Peyer's patch (tissue), 4 donors: ENCODE results near the genes SUCNR1, MBNL1 and RAP2B.

GRCh38 chr3:151204532-151205144, 1.6 kb upstream of the GPR171 start:
- PRO-cap, result unidirectional peak, plus-strand start at chr3:151204916
- RAMPAGE, long total RNA, 4 experiments, result no peak in any of the 4 experiments

DNA sequence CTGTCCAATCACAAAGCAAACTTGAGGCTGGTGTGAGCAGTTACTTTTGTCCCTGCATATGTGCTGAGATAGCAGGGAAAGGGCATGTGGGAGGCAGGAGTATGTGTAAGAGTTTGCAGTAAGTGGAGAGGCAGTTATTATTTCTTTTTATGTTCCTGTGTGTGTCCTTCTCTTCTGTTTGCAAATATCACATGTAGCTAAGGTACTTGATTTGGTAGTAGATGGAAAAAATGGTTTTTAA, 16.0 kb downstream of the GPR87 start:
- PRO-cap, result no peak
- RAMPAGE, long total RNA, 4 experiments, result no peak in any of the 4 experiments

GRCh38 chr3:151387429-151388084, 3.0 kb upstream of the P2RY12 start:
- PRO-cap, result no peak
- RAMPAGE, long total RNA, 4 experiments, result no peak in any of the 4 experiments

DNA sequence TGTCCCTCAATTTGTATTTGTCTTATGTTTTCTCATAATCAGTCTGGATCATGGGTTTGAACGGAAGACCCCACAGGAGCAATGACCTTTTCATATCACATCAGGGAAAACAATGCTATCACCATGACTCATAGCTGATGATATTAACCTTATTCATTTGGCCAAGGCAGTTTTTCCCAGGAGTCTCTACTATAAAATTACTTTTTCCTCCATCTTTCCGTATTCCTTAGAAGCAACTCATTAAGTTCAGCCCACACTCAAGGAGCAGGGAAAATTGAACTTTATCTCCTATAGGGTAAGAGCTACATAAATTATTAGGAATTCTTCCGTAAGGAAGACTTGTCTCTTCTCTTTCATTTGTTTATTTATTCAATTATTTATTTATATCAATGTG, 32.8 kb downstream of the AADACL2 start:
- PRO-cap, result no peak
- RAMPAGE, long total RNA, 4 experiments, result no peak in any of the 4 experiments

DNA sequence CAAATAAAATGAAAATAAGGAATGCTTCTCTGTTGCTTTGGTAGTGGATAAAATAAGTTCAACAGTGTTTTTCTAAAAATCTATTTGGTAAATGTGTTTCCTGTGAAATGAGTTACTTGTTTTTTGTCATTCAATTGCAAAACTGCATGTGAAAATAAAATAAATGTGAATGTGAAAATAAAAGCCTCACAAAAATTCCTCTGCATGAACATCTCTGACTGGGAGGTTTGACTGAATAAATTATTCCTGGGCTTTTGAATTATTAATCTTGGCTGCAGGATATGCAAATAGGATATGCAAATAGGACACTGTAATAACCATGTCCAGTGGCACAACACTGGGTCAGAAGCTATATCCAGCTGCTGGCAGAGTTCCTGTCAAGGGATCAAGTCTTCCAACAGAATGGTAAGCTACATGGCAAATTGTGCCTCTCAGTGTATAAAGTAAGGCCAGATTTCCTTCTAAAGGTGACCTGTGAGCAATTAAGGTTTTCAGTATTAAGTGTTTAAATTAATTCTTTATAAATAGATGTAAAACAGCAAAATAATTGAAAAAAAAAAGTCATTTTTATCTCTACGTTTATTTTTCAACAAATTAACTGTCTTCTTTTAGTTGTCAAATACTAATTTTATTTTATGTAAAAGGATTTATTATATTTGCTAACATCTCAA, at the start of gene SUCNR1:
Gene SUCNR1 (plus strand): TSS at position 342 of the 671 bp plus-strand sequence.
- PRO-cap, result no peak
- RAMPAGE, long total RNA, 4 experiments, result no peak in any of the 4 experiments

DNA sequence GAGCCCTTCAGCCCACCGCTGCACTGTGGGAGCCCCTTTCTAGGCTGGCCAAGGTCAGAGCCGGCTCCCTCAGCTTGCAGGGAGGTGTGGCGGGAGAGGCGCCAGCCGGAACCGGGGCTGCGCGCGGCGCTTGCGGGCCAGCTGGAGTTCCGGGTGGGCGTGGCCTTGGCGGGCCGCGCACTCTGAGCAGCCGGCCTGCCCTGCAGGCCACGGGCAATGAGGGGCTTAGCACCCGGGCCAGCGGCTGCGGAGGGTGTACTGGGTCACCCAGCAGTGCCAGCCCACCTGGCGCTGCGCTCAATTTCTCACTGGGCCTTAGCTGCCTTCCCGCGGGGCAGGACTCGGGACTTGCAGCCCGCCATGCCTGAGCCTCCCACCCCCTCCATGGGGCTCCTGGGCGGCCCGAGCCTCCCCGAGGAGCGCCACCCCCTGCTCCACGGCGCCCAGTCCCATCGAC, 116.4 kb upstream of the MBNL1 start:
- PRO-cap, result no peak
- RAMPAGE, long total RNA, 4 experiments, result no peak in any of the 4 experiments

- PRO-cap, result bidirectional peak, plus-strand start at chr3:152199686, minus-strand start at chr3:152199594
- RAMPAGE, long total RNA, 4 experiments, result no peak in any of the 4 experiments
Observed at GRCh38 chr3:152199188-152199912, 69.4 kb upstream of the MBNL1 start.

- PRO-cap, result no peak
- RAMPAGE, long total RNA, 4 experiments, result no peak in any of the 4 experiments
Observed at GRCh38 chr3:152240972-152241628, 27.6 kb upstream of the MBNL1 start.

GRCh38 chr3:152268487-152269415, at the start of gene MBNL1:
Gene MBNL1, plus strand, starts transcription at chr3:152268929.
- PRO-cap, result bidirectional peak, plus-strand start at chr3:152268543, minus-strand start at chr3:152268587; bidirectional peak, plus-strand start at chr3:152268929, minus-strand start at chr3:152268810; bidirectional peak, plus-strand start at chr3:152269130, minus-strand start at chr3:152269203
- RAMPAGE, long total RNA, 4 experiments, result start-site peak on the plus strand in 4 of 4 experiments, at chr3:152268890-152269337 at its widest, 18 to 3,674 reads per replicate

- PRO-cap, result no peak
- RAMPAGE, long total RNA, 4 experiments, result no peak in any of the 4 experiments
Observed at GRCh38 chr3:152272611-152273404, 4.1 kb downstream of the MBNL1 start.

DNA sequence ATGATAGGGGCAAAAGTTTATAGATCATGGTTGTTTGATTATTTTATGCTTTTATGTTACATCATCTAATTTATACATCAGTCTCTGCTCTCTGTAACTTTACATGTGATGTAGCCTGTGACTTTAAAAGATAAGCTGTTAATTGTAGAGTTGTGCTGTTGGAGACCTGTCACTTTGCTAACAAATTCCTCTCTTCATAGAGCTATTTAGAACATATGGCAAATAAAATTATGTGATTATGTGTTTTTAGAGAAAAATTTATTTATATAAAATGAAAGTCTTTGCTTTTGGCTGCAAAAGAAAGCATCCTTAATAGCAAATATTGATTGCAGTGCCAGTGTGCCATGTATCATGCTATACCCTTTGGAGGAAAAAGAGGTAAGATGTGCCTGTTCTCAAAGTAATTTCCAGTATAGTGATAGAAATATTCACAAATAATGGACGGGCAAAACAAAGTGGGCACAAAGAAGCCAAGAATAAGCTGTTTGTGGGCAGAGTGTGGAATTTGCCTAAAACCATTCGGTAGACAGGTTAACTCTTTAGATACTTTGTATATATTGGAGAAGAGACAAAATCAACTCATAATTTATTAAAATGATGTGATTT, 11.2 kb downstream of the MBNL1 start:
- PRO-cap, result no peak
- RAMPAGE, long total RNA, 4 experiments, result no peak in any of the 4 experiments

- PRO-cap, result no peak
- RAMPAGE, long total RNA, 4 experiments, result no peak in any of the 4 experiments
Observed at GRCh38 chr3:152304169-152304787, 35.5 kb downstream of the MBNL1 start.

DNA sequence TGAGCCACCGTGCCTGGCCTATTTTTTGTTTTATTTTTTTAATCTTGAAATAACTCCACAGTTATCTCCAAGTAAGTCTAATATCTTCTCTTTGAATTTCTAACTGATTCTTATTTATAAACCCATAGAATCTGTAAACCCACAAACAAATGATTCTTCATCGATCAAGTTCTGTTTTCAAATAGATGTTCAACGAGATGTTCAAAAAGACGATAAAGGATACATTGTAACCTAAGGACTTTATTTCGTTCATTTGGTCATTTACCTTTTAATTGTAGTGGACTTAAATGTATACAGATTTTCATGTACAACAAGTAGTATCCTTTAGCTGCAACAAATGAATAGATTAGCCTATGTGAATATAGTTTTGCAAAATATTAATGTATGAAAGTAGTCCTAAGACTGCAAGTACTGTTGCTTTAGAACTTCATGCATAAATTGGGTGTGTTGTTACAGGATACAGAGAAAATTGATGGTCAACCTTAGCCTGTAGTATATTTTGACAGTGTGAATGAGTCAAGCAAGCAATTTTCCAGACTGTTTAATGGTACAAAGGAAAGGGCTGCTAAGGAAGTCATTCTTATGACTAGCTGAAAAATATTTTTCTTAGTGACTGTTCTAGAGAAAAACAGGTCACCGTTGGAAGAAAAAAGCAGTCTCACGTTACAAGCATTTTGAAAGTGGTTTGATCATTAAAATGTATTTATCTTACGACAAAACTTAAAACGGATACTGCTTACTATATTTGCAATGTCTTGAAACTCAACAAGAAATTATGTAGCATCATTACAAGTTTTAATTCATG, 49.1 kb downstream of the MBNL1 start:
- PRO-cap, result no peak
- RAMPAGE, long total RNA, 4 experiments, result no peak in any of the 4 experiments

DNA sequence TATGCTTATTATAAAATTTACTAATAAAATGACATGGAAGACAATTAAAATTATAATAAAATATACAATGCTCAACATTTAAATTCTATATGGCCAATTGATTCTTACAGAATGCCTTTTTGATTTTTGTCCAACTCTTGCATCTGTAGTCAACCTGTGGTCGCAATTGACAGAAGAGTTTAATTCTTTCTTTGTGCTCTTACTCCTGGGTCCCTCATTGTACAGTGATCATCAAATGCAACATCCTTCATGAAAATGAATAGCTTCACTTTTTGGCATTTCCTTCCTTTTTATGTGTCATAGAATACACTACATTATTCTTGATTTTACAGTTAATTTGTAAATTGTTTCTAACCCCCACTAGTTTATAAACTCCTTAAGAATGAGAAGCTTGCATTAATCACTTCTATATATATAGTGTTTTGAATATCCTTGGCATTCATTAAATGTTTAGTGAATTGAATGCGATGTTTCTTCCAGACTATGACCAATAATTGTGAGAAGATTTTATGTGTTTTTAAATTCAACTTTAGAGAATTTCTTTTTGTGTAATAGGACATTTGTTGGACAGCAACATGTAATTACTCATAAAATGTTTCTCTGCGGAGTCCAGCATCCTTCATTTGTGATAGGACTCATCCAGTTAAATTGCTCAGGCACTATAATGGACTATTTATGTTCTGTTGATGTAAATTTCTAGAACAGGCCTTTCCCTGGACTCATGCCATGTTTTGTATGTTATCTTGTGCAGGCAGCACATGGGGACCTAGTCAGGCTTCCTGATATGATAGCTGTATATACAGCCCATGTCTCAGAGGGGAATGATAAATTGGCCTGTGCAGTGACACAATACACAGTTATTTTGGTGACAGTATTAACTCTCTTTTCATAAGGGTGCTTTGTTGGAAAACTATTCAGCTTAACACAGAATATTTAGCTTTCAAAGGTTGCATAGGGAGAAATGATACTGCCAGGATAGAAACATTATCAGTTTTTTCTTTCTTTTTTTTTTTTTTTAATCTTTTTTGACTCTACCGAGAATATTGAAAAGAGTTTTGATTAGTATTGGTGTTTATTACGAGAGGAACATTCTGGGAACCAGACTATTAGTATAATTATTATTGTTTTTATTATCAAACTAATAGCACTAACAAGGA, 51.3 kb downstream of the MBNL1 start:
- PRO-cap, result no peak
- RAMPAGE, long total RNA, 4 experiments, result no peak in any of the 4 experiments

- PRO-cap, result no peak
- RAMPAGE, long total RNA, 4 experiments, result no peak in any of the 4 experiments
Observed at GRCh38 chr3:152346726-152347996, 78.4 kb downstream of the MBNL1 start.

DNA sequence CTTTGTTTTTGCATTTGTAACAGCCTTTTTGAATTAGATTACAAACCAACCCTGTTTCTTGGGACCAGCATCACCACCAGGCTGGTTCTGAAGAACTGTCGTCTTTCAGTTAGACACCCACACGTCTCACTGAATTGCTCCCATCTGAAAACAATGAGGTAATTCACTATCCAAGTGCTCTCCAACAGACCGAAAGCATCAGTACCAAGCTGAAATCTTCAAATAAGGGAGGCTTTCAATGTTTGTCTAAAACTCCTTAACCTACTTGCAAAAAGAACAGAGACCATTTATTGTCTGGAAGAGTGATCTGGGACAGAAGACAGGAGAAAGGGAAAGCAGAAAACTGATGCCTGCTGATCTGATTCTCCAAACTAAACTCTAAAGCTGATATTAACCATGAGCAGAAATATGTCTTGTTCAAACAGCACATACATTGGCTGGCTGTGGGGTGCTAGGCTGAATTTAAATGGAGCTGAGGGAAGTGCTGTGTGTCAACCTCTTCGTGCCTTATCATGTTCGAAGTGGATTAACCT, 213.8 kb upstream of the P2RY1 start:
- PRO-cap, result no peak
- RAMPAGE, long total RNA, 4 experiments, result no peak in any of the 4 experiments

GRCh38 chr3:152835291-152836269, 649 bp downstream of the P2RY1 start:
- PRO-cap, result bidirectional peak, plus-strand start at chr3:152835416, minus-strand start at chr3:152835436; unidirectional peak, minus-strand start at chr3:152835908
- RAMPAGE, long total RNA, 4 experiments, result no peak in any of the 4 experiments

DNA sequence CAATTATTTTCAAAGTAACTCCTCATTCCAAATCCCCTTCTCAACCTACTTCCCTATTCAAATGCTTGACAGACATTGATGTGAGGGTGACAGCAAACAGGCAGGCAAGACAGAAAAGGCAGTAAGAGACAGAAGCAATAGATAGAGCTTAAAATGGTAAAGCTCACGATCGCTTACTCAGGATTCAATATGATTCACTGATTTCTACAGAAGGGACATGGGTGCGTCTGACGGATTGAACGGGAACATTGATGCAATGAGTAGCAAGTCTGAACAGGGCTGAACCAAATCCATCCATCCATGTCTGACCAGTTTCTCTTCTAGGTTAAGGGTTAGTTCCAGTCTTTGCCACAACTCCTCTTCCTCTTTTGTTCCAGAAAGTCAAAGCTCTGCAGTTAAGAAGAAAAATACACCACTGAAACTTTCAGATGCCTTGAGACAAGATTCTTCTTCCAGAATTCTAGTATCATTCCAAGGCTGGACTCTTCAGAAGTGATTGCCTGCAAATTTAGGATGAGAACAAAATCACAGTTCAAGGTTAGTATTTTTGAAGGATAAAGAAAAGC, 35.2 kb downstream of the P2RY1 start:
- PRO-cap, result no peak
- RAMPAGE, long total RNA, 4 experiments, result no peak in any of the 4 experiments

DNA sequence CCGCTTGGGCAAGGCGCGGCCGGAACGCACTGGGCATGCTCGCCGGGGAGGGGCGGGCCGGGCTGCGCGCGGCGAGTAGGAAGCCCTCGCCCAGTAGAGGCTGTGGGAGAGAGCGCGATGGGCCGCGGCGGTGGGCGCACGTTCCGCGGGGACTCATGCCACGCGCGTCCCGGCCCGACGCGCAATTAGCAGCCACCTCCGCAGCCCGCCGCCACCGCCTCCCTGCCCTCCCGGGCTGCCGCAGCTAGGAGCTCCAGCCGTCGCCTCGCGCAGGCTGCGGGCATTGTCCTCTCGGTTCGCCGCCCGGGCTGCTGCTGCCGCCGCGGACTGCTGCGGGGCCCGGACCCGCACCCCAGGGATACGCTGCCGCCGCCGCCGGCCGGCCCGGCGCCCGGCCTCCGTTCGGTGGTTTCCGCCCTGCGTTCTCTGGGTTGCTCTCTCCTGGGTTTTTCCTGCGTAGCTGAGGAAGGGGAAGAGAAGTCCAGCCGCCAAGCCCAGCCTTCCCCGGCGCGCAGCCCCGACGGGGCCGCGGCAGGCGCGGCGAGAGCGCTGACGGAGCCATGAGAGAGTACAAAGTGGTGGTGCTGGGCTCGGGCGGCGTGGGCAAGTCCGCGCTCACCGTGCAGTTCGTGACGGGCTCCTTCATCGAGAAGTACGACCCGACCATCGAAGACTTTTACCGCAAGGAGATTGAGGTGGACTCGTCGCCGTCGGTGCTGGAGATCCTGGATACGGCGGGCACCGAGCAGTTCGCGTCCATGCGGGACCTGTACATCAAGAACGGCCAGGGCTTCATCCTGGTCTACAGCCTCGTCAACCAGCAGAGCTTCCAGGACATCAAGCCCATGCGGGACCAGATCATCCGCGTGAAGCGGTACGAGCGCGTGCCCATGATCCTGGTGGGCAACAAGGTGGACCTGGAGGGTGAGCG, at the start of gene RAP2B:
Gene RAP2B (plus strand): TSS at position 93 of the 931 bp plus-strand sequence.
- PRO-cap, result bidirectional peak, plus-strand start at position 96 of the sequence, minus-strand start outside the sequence; unidirectional peak, plus-strand start at position 283 of the sequence
- RAMPAGE, long total RNA, 4 experiments, result start-site peak on the plus strand in 1 of 4 experiments, centred at positions 447 to 852 of the sequence, 12 to 13 reads per replicate

- PRO-cap, result bidirectional peak, plus-strand start at chr3:153980517, minus-strand start at chr3:153980329
- RAMPAGE, long total RNA, 4 experiments, result no peak in any of the 4 experiments
Observed at GRCh38 chr3:153979831-153980604, 141.2 kb upstream of the ARHGEF26 start.